ENCODE measurements around the gene NARS2.

- RRBS: no CpG with 5 or more reads among the region's 6 CpGs
Measured at GRCh38 chr11:76792371-76792817, 9.2 kb downstream of the TSKU start.

- RRBS: no CpG with 5 or more reads among the region's 11 CpGs
Measured at GRCh38 chr11:76964712-76965320, 69.4 kb upstream of the B3GNT6 start.

GRCh38 chr11:77064500-77065034 lies 2.2 kb upstream of the CAPN5 start:
- RRBS: no CpG with 5 or more reads among the region's 6 CpGs

- RRBS: no CpG with 5 or more reads among the region's 14 CpGs
Measured at GRCh38 chr11:77065613-77066158, 1.1 kb upstream of the CAPN5 start.

GRCh38 chr11:77071940-77072751 lies 5.4 kb downstream of the CAPN5 start:
- RRBS: no CpG with 5 or more reads among the region's 11 CpGs

DNA sequence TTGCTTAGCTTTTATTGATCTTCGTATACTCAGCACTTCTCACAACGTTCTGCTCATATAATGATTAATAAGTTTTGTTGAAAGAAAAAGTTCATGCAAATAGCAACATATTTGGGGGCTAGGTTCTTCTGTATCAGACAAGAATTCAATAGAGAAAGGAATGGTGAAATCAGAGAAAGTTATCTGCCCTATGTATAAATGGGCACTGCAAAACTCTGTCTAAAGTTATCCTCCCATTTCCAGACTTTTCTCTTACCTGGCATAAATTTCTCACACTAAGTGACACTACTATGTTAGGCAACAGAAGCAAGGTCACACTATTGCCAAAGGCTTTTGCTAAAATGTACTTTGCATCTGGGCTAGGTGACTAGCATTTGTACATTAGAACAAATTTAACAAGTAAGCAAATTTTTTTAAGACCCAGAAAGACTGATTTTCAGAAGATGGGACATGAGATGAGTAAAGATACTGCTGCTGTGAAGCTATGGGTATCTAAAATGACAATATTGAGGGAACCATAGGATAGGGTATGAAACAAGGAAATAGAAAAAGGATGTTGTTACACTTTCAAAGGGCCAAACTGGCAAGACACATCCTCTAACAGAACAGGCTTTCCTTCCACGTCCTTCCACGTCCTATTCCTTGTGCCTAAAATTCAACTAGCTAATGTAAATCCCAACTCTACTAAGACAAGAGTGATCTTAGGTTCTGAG lies 22.8 kb downstream of the GDPD4 start:
- RRBS: no CpG with 5 or more reads among the region's 4 CpGs

DNA sequence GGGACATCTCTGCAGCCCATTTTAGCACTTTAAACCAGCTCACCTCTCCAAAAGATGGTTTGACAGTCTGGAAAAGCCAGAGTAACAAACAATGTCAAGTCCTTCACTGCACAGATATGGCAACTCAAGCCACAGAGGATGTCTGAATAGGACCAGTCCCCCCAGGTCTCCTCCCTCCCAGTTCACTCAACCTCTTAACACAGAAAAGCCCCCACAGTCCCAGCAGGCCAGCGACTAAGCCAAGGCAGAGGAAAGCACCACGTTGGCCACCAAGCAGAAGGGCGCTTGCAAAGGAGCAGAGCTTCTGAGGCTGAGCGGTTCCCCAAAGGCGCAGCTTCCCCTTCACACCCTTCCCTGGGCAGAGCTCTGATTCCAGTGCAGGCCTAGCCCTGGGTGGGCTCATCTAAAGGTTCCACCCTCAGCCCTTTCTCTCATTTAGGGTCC lies 62.7 kb downstream of the PAK1 start:
- RRBS: no CpG with 5 or more reads among the region's 5 CpGs

DNA sequence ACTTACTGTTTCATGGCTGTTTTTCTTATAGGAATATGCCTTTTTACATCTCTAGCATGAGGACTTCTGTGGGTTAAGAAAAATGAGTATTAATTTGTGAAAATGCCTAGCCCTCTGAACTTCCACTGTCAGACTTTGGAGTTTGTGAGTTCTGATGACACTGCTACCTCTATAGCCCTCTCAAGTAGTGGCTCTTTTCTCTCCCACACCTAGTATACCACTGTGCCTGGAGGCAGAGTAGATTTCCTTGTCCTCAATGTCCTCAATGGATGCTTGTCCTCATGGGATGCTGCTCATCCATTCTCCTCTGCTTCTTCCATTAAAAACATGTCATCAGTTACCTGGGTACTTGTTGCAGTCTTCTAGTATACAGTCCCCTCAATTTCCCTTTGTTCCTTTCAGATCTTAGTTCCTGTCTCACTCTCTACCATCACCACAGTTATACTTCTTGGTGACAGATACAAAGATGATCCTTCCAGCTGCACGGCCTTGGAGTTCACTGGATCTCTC lies 21.6 kb downstream of the AQP11 start:
- RRBS: no CpG with 5 or more reads among the region's 1 CpG

DNA sequence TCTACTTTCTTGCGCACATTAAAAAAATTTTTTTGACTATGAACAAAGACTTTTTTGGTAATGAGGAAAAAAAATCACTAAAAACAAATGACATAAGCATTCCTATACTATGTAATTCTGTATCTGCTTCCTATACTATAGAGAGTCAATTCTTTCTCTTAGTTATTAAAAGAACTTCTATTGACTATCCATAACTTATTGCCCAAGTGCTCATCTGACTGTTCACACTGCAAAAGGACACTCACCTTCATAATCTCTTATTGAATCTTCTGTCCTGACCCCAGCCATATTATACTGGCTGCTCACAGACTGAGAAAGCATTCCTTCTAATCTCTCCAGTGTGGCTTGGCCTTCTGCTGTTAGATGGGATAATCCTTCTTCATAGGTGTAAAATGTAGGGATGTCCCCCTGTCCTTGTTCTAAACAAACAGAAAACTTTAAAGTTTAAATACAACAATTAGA lies 15.3 kb downstream of the CLNS1A start:
- RRBS: no CpG with 5 or more reads among the region's 1 CpG

DNA sequence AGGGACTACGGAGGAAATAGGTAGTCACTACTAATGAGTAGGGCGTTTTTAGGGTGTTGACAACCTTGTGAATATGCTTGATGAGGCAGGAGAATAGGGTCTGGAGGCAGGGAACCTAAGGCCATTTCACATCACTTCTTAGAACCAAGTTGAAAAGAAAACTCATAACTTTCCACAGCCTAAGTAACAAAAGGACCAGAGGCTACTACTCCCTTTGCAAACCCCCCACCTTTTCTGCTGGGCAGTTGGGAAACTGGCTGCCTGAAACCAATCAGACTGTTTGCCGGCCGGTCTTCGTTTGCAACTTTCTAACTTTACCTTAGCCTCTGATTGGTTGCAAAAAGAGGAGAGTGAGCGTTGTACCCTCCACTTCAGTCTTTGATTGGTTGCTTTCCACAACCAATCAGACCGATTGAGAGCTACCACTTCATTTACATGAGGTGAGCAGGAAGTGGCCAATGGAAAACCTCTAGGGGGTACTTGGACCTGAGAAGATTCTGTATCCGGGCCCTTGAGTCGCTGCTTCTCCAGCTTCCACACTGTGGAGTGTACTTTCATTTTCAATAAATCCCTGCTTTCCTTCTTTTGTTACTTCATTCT lies 18.7 kb upstream of the CLNS1A start:
- RRBS: no CpG with 5 or more reads among the region's 9 CpGs

- RRBS: no CpG with 5 or more reads among the region's 7 CpGs
Measured at GRCh38 chr11:77700678-77701598, 63.3 kb upstream of the CLNS1A start.

DNA sequence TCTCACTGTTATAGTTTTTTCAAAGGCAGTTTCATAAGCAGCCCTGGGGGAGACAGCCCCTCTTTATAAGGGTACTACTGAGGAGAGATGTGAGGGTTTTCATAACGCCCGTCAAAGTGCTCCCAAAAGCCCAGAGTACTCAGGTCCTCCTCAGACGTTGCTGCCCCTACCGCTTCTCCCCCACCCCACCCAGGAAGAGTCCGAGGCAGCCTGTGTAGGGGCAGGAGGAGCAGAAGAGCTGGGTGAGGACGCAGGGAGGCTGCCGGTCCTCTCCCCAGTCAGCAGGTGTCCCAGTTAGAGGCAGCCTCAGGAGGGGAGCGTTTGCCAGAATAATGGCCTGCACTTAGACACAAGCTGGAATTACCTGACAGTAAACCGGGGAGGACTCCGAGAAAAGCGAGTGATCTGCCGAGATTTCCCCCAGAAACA lies 17.9 kb upstream of the THRSP start:
- RRBS: 16% methylated on average over 2 of the region's 12 CpGs

- RRBS: no CpG with 5 or more reads among the region's 4 CpGs
Measured at GRCh38 chr11:78082853-78083436, 3.3 kb upstream of the NDUFC2 start.

DNA sequence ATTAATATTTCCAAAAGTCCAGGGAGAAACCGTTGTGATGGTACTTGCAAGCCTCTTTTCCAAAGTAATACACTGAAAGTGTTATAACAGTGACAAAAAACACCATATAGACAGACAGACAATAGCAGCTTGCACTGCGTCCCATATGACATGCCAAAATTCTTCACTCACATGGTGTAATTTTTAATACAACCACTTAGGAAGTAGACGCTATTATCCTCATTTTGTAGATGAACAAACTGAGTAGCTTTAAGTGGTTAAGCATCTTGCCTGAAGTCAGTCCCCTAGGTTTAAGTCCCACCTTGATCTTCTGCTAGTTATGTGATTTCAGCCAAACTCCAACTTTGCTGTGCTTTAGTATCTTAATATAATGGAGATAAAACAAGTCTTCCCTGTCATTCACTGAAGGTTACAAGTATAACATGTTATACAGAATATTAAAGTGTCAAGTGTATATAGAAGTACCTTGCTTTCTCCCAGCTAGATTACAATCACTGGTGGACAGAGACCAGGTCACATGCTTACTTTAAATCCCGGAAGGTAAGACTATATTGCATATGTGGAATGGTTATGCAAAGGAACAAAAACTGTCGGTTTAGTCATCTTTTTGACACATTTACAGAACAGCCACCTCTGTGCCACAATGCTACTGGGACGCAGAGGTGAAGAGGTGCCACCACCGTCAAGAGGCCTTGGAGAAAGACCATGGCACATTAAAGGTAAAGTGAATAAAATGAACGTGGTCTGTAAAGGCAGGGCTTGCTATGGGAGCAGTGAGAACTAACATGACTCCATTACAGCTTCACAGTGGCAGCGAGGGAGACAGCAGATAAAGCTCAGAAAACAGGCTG lies 103.2 kb downstream of the GAB2 start:
- RRBS: no CpG with 5 or more reads among the region's 9 CpGs

DNA sequence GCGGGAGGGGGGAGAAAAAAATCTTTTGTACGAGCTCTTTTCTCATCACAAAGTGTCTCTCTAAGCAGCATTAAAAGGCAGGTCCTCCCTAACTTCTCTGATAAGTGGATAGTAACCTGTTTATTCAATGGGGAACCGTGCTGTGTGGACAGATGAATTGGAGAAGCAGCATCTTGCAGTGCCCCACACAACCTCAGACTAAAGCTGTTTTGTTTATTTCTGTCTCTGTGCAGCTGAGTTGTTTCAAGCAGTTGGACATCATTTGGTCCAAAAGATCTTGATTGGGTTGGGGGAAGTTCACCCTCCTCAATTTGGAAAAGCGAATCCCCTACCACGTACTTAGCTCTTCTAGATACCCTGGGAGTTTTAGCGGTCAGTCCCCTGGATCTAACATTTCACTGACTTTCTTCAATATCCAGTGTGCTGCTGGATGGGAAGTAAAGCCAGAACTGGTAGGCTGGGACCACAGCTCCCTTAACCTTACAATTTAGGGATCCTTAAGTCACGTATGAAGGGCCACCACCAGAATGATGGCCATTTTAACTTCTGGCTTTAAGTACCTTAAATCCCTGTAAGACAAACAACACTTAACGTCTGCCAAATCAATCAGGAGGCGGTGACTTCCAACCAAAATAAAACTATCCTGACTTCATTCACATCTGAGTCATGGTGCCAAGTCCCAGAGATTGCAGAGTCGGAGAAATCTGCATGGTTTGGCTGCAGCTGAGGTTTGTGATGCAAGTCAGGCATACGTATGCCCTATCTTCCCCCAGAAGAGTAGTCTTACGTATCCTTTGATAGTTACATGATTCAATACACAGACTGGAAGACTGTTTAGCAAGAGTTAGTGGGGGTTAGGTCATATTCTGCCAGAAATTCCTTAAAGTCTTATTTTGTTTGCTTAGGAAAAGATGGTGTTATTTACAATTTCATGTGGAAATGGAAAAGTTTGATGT lies 1.5 kb upstream of the GAB2 start:
- RRBS: no CpG with 5 or more reads among the region's 12 CpGs

DNA sequence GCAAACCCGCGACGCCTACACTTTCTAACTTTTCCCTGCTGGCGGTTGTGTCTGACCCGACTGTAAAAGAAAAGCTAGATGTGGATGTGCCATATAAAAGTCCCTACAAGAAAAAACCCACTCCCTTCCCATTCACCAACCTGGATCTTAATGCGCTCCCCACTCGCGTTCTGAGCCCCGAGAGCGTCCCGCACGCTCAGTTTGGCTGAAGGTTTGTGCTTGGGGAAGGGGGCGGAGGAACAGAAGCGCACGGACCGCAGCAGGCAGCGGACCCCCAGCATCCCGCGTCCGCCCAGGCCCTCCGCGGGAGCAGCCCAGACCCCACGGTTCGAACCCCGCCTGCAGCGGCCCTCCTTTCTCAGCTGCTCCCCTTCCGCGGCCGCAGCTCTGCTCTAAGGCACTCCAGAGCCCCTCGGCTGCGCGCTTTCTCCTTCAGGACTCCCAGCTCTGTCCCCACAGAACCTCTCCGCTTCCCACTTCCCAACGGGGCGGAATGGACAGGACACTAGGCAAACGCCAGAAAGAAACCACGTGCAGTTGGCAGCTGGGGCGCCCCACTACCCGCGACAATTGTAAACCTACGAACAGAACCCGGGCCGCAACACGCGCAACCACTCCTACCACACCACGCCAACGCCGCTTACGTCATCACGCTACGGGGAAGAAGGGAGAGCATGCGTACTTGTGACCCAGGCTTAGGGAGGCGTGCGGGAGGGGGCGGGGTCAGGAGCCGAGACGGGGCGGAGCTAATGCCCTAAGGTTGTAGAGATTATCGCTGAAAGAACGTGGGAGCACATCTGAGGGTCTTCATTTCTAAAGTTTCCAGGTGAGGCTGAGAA lies at the start of gene NARS2:
NARS2 (minus strand) TSS at position 657 of the 839 bp plus-strand sequence.
- RRBS: no CpG with 5 or more reads among the region's 60 CpGs

- RRBS: no CpG with 5 or more reads among the region's 8 CpGs
Measured at GRCh38 chr11:78655797-78656438, 81.3 kb upstream of the NARS2 start.

DNA sequence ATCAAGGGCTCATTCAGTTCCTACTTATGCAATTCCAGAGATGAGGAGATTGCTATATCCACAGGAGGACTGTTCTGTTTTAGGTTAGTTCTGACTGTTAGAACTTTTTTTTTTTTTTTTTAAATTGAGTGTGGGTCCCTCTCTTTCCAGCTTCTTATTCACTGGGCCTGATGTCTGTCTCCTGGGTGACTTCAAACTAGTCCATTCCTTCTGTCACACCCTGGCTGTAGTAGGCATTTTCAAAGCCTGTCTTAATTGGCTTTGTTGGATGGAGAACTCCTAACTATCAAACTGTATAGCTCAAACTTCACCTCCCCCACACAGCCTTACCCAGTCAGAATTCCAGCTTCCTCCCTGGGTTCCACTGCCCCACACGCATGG lies 159.7 kb upstream of the NARS2 start:
- RRBS: no CpG with 5 or more reads among the region's 1 CpG

GRCh38 chr11:78828569-78828821 lies 253.8 kb upstream of the NARS2 start:
- RRBS: no CpG with 5 or more reads among the region's 1 CpG

Data from HTR-8/SVneo (cell line).